NALM6 (cell line): ENCODE measurements around a stretch of chr15.

DNA sequence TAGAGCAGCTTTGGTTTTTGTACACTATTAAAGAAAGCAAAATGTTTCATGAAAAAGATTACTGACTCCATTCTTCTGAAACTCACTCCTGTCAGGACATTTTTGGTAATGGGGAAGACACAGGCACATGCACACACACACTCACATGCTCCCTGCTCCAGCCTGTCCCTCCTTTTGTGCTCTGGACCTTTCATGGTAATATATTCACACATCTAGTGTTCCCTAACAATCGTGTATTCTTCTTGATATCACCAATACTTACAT, 2.5 kb downstream of the SELENOS start:
- PRO-cap, result no peak

GRCh38 chr15:101398198-101398912, 91.2 kb downstream of the PCSK6 start:
- PRO-cap, result no peak

- PRO-cap, result no peak
Measured at GRCh38 chr15:101452601-101453178, 36.8 kb downstream of the PCSK6 start.

DNA sequence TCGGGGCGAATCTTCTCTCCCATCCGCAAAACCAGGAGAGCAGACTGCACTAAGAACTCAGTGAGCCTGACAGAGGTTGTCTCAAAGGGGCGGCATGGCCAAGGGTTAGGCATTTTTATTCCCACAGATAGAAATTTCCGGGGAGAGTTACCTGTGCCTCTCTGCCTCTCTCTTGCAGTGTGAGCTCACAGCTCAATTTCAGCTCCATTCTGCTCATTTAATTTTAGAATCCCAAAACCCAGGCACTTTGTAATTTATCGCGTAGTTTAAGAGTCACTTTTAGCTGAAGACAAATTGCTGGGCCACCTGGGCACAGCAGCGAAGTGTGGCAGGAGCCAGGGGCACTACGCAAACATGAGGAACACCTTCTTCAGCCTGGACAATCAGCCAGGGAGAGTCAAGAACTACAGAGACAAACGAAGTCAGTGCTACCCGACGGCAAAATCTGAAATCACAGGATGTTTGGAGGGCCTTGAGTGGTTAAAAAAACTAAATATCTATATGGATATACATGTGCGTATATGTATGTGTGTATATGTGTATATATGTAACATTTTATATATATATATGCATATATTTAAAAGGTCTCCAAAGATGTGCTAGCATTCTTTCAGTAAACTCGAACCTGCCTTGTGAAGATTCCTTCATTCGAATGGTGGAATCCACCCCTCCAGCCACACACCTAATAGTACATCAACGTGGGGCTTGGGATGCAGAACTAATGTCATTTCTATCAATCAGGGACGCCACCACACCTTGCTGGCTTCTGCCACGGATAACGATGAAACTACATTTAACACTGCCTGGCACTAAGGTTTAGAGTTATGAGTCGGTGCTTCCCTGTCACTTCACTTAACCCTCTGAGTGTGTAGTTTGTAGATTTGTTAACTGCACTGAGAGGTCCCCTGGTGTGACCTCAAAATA, 1.9 kb downstream of the PCSK6 start:
- PRO-cap, result no peak

GRCh38 chr15:101495128-101495750, 5.7 kb upstream of the PCSK6 start:
- PRO-cap, result no peak